Airway epithelial cell (primary cell): ENCODE measurements around a stretch of chr22.

DNA sequence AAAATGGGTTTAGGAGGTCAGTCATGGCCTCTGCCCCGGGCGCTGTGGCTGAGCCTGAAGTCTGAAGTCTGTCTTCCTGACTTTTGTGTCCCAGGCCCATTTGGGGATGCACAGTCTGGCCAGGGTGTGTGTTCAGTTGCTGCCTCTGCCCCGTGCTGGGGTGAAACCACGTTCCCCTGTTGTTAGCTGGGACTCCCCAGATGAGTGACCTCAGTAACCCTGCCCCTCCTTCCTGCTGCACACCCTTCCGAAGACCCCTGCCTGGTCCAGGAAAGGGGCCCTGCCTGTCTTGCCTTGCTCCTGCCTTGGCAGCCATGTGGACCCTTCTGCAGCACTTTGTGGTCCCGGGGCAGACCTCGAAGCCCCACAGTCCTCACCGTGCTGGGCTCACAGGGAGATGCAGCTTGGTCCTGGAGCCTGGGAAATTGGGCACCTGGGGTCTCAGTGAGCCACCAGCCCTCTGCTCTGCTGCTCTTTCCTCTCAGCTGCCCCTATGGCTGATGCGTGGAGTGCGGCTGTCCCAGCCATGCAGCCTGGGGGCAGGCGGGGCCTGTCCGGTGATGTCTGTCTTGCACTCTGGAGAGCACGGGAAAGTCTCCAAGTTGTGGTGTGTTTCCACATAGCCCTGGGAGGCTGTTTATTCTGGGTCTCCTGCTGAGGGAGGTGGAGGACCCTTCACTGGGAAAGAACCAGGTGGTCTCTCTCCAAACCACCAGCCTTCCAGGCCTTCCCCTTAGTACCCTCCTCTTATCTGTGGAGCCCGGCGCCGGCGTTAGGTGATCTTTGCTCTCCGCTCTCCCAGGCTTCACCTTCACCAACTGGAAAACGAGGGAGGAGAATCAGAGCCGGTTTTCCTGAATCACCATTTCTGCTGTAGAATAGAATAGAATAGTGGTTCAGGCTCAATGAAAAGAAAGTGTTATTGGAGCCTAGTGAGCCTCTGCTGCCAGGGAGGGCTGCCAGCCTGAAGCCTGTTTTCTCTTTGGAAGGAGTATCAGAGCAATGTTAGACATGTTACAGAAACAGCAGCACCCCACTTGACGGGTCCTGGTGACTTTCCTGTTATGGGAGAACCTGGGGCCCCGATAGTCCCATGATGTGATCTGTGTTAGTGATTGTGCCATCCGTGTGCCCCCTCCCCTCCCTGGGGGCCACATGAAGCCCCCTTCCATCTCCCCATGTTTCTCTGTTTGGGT, 41.3 kb upstream of the GRAMD4 start:
- RAMPAGE, long total RNA: no peak

DNA sequence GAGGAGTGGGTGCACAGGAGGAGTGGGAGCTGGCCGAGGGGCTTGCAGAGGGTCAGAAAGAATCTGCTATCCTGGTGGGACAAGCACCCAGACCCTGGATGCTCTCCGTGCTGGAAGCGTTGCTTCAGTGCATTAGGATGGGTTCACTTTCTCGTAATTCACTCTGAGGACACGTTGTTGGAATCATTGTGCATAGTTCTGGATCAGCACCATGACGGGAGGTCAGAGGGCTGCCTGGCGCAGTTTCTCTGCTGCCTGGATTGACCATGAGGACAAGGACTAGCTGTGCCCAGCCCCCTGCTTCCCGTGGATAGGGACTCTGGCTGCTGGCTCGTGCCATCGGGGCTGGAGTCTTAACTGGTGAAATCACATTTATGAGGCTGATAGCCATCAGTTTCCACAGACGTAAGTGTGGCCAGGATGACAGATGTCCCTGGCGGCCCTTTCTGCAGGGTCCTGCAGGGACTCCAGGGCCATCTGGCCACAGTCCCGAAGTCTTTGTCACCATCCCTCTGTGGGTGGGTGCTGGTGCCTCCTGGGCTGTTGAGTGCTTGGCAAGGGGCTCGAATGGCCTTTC, 24.2 kb upstream of the GRAMD4 start:
- RAMPAGE, long total RNA: no peak

GRCh38 chr22:46627440-46628000, 7.3 kb downstream of the GRAMD4 start:
- RAMPAGE, long total RNA: no peak

DNA sequence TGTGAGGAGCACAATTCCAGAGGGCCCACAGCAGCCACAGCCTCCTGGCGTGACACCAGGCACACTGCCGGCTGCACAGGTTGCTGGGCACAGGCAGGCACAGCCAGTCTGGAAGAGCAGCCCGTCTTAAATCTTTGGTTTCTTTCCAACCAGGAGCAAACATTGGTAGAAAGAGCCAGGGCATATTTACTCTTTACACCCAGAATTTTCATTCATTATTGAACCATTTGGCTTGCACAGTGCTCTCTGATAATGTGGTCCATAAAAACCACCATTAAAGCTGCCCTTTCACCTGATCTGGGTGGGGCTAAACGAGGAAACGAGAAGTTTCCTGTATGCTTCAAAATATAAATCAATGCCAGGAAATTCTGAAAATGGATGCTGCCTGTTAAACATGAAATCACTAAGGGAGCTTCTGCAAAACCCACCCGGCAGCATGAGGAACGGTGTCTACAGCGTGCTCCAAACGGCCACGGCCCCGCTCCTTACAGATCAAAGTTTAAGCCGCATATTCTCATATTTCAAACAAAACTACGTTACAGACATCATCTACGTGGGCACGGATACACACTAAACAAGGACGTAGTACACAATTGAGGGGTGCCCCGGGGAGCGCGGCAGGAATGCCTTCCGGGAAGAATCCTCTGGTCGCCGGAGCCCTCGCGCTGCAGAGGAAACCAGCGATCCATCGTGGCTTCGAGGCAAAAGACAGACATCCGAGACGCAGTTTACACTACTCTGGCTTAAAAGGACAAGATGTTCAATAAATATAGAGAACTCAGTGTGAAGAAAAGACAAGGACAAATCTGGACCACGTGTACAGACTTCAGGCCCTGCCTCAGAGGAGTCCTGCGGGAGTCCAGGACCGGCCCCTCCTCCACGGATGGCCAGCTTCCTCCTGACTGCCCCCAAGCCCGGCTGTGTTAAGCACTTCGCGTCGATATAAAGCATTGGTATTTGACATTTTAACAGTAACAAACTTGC, 52.3 kb downstream of the CERK start:
- RAMPAGE, long total RNA: no peak

- RAMPAGE, long total RNA: no peak
These were observed 7.5 kb downstream of the CERK start for GRCh38 chr22:46730498-46731030.

DNA sequence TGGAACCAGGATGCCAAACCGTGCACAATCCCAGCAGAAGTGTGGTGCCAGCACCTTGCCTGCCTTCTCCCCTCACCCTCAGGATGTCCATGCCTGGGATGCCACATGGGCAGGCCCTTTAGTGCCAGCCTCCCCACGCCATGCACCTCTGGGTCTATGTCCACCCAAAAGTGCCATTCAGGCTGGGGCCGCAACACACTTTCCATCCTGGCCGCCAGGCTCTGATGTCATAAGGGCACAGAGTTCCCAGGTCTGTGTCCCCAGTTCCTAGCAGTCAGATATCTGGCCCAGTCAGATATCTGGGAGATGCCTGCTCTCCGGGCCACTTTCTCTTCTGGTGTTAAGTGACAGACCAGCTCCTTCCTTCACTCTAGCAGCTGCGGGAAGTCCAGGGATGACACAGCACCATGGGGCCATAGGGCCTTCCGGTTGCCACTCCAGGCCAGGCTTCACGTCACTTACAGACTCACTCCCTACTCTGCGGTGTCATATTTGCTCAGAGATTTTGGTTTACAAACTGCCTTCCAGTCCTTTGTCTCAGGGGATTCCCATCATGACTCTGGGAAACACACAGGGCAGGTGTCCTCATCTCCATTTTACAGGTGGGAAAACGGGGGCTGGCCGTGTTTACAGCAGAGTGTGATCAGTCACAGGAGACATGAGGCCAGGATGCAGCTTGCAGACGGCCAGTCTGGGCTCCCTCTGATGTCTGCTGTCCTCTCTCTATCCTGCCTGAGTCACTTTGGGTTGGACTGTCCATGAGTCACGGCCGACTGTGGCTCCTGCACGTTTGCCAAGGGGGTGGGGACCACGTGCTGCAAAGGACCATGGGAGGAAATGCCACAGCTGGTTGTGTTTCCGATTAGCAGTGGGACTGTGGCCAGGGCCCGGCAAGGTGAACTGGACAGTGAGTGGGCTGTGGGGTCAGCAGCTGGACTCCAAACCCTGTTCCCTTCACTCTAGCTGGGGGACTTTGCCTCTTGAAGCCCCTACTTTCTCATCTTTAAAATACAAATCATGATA, 8.3 kb upstream of the TBC1D22A start:
- RAMPAGE, long total RNA: no peak

DNA sequence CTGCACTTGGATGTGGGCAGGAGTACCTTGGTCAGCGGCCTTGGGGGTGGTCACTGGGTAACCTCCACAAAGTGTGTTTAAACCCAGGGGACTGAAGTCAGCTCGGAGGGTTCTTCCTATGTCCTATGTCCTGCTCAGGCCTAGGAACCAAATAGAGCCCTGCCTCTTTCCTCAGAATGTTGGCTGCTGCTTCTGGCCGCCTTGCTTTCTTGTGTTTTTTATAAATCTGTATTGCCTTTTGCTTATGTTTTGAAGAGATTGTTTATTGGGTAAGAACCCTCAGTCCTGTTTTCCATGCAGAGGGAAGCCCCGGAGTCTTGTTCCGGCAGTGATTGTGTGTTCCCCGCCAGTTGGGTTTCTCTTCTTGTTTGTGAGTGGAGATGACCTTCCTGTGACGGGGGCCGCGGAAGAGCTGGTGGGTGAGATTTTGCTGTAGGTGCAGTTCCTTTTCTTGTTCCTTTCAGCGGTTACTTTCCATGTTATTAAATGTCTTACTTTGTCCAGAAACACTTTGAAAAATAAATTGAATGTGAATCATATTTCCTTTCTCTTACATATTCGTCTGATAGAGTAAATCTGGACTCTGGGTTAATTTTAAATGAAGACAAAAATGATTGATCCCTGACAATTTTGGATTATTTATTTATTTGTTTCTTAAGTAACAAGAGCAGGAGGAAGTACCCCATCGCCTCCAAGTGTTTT, 8.3 kb downstream of the TBC1D22A start:
- RAMPAGE, long total RNA: no peak

GRCh38 chr22:46774355-46775217, 12.1 kb downstream of the TBC1D22A start:
- RAMPAGE, long total RNA: no peak

DNA sequence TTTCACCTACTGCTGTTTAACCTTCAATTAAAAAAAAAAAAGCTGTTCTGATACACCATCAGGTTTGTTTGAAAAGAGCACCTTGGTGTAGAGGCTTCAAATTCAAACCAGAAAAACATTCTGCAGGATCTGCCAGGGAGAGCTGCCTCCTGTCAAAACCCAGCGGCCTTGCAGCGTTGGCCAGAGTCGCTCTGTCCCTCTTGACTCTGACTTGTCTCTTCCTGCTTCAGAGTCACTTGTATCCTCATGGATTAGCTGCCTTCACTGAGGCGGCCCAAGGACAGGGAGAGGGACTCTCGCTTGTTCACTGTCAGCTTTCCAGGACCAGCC, 17.9 kb downstream of the TBC1D22A start:
- RAMPAGE, long total RNA: no peak

GRCh38 chr22:46942881-46943508, 180.5 kb downstream of the TBC1D22A start:
- RAMPAGE, long total RNA: no peak

DNA sequence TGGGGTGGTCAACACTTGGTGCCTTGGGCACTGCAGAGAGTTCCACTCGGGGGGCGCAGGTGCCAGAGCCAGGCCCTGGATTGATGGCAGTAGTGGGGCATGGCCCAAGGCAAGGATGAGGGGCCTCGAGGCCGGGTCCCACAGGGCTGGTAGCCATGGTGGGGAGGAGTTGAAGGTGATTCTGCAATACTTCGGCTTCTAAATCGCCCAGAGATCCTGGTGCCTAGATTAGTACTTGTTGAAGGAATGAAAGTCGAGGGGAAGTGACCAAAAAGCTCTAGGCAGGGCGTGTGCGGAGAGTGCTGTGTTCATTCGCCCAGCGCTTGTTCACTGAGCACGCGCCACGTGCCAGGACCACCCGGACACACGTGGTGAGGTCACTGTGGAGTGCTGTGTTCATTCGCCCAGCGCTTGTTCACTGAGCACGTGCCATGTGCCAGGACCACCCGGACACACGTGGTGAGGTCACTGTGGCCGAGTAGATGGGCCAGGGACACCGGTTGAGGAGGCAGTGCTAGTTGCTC, 373.1 kb downstream of the TBC1D22A start:
- RAMPAGE, long total RNA: no peak

GRCh38 chr22:47162332-47162800, 399.9 kb downstream of the TBC1D22A start:
- RAMPAGE, long total RNA: no peak

DNA sequence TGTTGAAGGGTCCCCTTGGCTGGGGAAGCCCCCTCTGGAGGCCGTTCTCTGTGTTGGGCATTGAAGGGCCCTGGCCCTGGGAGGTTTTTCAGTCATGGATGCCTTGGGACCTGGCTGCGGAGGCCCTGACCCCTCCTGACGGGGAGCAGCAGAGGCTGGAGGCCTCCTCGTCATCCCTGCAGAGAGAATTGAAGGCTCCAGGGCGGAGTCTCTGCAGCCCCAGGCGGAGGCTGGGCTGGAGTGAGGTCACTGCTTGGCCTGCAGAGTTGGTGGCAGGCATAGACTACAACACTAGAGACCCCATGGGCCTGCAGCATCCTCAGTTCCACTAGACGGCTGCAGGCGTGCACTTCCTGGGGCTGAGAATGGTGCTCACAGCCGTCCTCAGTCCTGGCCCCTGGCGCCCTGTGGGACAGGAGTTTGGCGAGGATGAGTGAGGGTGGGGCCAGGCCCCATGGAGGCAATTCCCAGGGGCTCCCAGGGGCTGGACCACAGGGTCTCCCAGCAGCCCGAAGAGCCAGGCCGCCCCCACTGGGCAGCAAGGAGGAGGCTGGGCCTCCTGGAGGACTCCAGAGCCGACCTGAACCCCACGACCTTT, 143.4 kb downstream of the TAFA5 start:
- RAMPAGE, long total RNA: no peak

GRCh38 chr22:49051933-49052784, 562.8 kb downstream of the TAFA5 start:
- RAMPAGE, long total RNA: no peak

GRCh38 chr22:49152084-49152562, 662.8 kb downstream of the TAFA5 start:
- RAMPAGE, long total RNA: no peak

DNA sequence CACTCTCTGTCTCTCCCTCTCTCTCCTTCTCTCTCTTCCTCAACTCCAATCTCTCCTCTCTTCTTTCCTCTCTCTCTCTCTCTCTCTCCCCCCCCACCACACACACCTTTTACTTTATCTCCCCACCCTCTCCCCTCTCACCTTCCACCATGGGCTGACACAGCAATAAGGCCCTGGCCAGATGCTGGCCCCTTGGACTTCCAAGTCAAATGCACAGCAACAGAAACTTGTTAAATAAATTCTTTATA, 222.3 kb downstream of the BRD1 start:
- RAMPAGE, long total RNA: no peak

GRCh38 chr22:49775964-49776487, 51.6 kb downstream of the BRD1 start:
- RAMPAGE, long total RNA: no peak

- RAMPAGE, long total RNA: no peak
These were observed 12.0 kb downstream of the BRD1 start for GRCh38 chr22:49815572-49816101.

GRCh38 chr22:49816400-49817395, 11.0 kb downstream of the BRD1 start:
- RAMPAGE, long total RNA: no peak

DNA sequence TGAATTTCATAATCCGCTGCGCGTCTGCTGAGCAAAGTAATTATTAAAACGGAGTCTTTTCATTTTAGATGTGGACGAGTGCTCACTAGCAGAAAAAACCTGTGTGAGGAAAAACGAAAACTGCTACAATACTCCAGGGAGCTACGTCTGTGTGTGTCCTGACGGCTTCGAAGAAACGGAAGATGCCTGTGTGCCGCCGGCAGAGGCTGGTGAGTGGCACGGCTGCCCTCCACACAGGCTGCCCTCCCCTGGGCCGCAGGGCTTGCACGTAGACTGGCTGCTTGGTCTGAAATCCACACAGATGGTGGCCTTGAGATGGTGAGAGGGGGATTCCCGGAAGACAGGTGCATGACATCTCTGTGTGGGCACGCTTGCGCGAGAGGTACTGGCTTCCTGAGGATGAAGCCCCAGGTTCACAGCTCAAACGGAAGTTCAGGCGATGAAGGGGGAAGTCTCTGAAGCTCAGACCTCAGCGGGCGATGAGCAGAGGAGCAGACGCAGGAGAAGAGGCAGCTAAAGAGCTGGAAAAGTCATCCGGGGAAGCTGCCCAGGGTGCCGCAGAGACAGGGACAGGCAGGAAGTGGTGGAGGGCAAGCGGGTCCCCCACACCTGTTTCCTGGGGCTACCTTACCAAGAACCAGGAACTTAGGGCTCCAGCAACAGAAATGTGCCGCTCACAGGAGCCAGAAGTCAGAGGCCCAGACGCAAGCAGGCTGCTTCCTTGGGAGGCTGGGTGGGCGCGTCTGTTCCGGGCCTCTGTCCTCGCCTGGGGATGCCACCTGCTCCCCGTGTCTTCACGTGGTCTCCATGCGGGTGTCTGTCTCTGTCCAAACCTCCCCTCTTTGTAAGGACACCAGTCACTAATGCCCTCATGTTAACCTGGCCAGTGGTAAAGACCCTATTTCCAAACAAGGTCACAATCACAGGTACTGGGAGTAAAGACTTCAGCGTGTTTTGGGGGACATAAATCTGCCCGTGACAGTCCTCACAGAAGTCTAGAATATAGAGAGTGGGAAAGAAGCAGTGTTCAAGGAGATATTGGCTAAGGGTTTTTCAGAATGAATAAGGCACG, 7.3 kb downstream of the CRELD2 start:
- RAMPAGE, long total RNA: no peak